HT1080 (cell line): ENCODE data around the gene TMEM161B.

RAMPAGE:
- cytosol, long total RNA: no peak
- long total RNA: no peak
- nucleus, long total RNA: no peak
Measured at GRCh38 chr5:85293385-85293732, 908.7 kb upstream of the EDIL3 start.

GRCh38 chr5:86568795-86569070 lies 49.0 kb upstream of the COX7C start:
RAMPAGE:
- cytosol, long total RNA: no peak
- long total RNA: no peak
- nucleus, long total RNA: no peak

GRCh38 chr5:86665926-86666295 lies 48.2 kb downstream of the COX7C start:
RAMPAGE:
- cytosol, long total RNA: no peak
- long total RNA: no peak
- nucleus, long total RNA: no peak

GRCh38 chr5:88143132-88143674 lies 125.4 kb downstream of the TMEM161B start:
RAMPAGE:
- cytosol, long total RNA: no peak
- long total RNA: no peak
- nucleus, long total RNA: no peak

RAMPAGE:
- cytosol, long total RNA: no peak
- long total RNA: start-site peak on the minus strand at chr5:88268815-88268831, 62 reads; start-site peak on the plus strand at chr5:88269015-88269027, 37 reads
- nucleus, long total RNA: no peak
Measured at GRCh38 chr5:88268696-88269784, at the start of gene TMEM161B. Gene TMEM161B (minus strand): TSS chr5:88268845.

GRCh38 chr5:88666737-88667214 lies 216.2 kb downstream of the MEF2C start:
RAMPAGE:
- cytosol, long total RNA: no peak
- long total RNA: no peak
- nucleus, long total RNA: no peak

RAMPAGE:
- cytosol, long total RNA: no peak
- long total RNA: no peak
- nucleus, long total RNA: no peak
Measured at GRCh38 chr5:88833185-88833710, 49.7 kb downstream of the MEF2C start.

RAMPAGE:
- cytosol, long total RNA: no peak
- long total RNA: no peak
- nucleus, long total RNA: no peak
Measured at GRCh38 chr5:88876002-88876519, 6.9 kb downstream of the MEF2C start.

RAMPAGE:
- cytosol, long total RNA: no peak
- long total RNA: no peak
- nucleus, long total RNA: no peak
Measured at GRCh38 chr5:88879588-88880297, 3.2 kb downstream of the MEF2C start.

DNA sequence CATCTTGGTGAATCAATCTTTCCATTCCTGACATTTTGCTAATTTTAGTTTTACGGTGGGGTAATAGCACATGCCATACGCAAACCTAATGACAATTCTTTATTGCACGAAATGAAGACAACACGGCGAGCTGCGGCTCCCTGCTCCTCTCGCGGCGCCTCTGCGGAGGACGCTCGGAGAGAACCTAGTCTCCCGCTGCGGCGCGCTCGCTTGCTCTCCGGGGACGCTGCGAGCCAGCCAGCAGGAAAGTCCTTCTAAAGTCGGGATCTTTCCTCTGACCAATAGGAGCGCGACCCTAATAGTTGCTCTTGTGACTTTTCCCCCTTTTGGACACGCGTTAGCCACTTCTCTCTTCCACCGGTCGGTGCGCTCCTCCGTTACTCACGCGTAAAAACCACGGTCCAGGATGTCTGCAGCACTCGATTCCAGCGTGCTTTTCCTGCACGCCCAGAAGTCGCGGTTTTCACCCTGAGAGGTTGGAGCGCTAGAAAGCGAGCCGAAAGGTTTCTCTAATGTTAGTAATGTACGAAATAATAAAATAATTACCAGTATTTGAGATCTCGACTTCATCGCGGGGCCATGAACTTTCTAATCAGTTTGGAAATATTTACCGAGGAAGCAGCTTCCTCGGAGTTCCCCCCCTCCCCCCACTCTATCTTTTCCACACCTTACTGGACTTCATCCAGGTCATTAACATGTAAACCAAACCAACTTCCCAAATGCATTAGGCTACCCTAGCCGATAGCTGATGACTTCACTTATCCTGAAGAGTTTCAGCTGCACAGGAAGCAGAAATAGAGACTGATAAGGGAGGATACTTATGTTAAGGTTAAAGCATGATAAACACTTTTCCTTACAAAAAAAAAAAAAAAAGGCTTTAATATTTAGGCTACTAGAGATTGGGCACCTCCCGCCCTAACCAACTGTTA lies 1.2 kb upstream of the MEF2C start:
RAMPAGE:
- cytosol, long total RNA: no peak
- long total RNA: no peak
- nucleus, long total RNA: no peak

DNA sequence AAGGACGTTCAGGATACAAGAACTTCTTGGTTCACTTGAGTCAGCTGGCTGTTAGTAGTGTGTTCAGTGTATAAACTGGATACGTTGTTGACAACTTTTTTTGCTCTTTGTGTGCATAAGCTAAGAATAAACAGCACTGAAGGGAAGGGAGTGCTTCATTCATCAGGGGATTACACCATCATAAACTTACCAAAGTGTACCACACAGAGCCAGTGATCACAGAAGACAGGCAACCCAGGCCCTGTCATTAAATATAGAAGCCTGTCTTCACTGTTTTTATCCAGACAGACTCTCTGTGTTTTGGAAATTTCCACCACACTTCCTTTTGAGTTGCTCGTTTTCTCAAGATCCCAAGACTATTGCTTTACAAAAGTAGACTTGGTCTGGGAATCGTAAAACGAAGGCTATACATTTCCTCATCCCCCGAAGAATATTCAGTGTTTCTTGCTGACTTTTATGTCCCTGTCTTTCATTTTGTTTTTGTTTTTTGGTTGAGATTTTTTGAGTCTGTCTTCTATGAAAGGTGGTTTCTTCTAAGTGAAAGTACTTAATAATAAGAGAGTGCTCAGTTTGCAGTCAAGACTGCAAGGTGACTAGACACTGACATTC lies 55.6 kb upstream of the MEF2C start:
RAMPAGE:
- cytosol, long total RNA: no peak
- long total RNA: no peak
- nucleus, long total RNA: no peak

DNA sequence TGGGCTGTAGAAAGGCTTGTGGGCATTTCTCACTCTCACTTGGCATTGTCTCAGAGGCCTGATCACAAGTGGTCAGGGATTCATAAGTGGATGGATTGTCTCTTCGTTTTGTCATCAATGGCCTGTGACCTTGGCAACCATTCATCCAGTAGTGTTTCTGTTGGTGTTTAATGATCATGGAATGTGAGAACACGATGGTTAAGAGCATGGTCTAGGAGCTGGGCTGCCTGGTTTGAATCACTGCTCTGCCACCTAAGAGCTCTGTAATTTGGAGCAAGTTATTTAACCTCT lies 430.0 kb upstream of the MEF2C start:
RAMPAGE:
- cytosol, long total RNA: no peak
- long total RNA: no peak
- nucleus, long total RNA: no peak

DNA sequence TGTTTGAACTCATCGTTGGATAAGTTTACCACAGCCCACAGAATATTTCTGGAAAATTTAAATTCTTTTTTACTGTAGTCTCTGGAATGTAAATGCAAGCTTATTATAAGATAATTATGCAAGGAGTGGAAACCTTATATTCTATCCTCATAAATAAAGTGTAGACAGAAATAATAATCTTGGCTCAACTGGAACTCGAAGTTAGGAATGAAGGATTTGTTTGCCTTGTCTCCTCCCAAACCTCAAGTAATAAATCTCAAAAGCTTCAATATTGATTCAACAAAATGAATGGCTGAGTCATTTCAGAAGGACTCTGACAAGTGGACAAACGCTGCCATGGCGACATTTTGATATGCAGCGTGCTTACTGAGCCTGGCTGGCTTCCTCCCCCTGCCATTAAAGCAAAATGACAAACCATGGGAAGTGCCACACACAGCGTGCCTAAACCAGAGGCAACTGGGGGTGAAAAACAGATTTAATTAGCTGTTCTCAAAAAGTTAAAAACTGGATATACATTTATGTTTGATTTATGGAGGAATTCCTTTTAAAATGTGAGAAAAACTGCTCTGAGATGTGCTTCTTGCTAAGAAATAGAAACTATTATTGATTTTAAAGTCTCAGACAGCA lies 10.5 kb upstream of the ADGRV1 start:
RAMPAGE:
- cytosol, long total RNA: no peak
- long total RNA: no peak
- nucleus, long total RNA: no peak

DNA sequence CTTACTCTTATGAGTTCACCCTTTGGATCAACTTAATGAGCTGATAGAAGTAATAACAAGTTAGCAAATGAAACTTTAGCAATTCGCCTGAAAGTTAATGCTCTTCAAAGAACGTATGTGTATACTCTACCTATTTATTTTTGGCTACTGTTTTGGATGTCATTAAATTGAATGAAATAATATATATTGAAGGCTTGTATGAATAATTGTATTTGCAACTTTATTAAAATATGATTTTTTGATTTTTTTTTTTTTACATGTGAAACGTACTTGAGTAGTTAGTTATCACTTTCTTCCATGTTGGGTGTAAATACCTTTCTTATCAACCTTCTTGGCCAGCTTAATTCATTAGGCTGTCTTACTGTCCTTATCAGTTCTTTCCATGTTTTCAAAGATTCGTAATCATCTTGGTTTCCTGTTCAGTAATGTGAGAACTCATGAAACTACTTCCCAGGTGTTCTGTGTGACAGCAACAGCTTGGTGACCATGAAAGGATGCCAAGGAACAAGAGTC lies 99.9 kb downstream of the ADGRV1 start:
RAMPAGE:
- cytosol, long total RNA: no peak
- long total RNA: no peak
- nucleus, long total RNA: no peak

DNA sequence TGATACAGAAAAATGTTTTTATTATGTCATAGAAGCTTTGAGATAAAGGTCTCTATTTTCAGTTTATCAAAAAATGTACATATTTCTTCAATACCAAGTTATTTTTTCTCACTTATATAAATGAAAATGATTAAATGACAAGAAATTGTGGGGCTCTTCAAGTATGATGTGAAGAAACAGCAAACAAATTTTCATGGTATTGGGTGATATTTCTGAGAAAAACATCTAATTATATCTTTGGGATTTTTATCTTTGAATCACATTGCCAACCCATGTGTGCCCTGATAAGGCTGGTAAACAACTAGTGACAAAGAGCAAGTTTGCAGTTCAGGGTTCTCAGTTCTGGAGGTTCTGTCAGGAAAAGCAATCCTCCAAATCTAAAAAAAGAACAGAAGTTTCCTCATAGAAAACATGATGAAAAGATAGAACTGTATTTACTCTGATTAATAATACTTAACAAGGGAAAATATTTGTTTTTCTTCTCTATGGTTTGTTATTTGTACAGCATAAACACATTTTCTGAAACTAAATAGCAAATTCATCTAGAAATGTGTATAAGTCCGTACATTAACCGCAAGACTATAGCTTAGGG lies 308.3 kb downstream of the ADGRV1 start:
RAMPAGE:
- cytosol, long total RNA: no peak
- long total RNA: no peak
- nucleus, long total RNA: no peak

GRCh38 chr5:90967226-90967806 lies 408.7 kb downstream of the ADGRV1 start:
RAMPAGE:
- cytosol, long total RNA: no peak
- long total RNA: no peak
- nucleus, long total RNA: no peak

RAMPAGE:
- cytosol, long total RNA: no peak
- long total RNA: no peak
- nucleus, long total RNA: no peak
Measured at GRCh38 chr5:91033196-91033708, 349.9 kb downstream of the ARRDC3 start.

DNA sequence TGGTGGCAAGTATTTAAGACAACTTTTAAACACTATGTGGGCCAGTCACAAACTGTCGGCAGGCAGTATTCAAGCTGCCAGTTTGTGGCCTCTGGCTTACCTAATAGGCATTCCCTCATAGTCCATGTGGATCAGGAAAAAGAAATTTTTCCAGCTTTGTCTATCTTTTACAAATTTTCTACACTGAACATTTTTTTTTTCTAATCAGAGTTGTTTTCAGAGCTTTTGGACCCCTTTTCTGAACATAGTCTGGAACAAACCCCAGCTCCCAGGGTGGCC lies 262.8 kb downstream of the ARRDC3 start:
RAMPAGE:
- cytosol, long total RNA: no peak
- long total RNA: no peak
- nucleus, long total RNA: no peak

RAMPAGE:
- cytosol, long total RNA: no peak
- long total RNA: no peak
- nucleus, long total RNA: no peak
Measured at GRCh38 chr5:91366828-91367129, 16.3 kb downstream of the ARRDC3 start.

DNA sequence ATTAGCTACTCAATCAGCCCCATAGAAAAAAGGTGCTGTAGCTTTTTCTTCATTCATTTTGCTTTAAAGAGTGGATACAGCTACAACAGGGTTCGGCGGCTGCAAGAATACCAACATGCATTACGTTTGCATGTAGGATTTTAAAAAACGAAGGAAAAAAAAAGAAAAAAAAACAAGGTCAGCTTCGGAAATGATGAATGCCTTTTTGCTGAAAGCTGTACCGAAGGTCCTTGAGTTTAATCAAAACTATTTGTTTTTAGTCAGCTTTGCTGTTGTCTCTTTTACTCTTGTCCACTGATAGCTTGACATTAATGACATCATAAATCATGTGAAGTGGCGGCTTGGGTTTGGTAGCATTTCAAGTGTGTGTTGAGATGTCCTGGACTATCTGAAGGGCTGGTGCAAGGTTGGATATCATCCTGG lies 781.1 kb upstream of the NR2F1 start:
RAMPAGE:
- cytosol, long total RNA: no peak
- long total RNA: no peak
- nucleus, long total RNA: no peak